Placental pericyte (primary cell): ENCODE measurements around the gene TBC1D3E.

DNA sequence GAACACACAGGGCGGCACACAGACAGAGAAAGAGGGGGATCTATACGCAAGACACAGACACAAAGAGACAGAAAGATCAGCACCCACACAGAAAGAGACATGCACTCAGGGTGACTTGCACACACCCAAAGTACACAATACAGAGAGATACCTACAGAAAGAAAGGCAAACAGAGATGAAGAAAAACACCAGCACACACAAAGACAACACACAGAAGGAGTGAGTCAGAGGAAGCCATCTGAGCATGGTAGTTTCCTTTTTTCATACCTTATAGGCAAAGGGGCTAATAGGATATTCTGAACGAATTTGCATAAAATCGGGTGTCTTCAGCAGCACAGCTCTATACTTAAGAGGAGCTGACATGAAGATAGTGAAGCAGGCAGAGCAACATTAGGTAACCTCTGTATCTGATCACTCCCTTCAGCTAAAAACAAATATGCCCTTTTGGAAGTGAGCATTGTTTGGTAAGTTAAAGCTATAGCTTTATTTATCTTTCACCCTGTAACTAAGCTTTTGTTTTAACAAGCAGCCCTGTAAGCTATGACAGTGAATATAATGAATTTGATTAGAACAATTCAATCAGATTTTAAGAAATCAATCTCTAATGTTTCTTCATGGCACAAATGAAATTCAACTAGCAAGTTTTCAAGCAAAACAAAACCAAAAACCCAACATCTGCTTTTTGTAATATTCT lies 198.7 kb downstream of the AATF start:
- CAGE, long polyA plus RNA: no peak

GRCh38 chr17:37356780-37357233 lies 19.0 kb upstream of the C17orf78 start:
- CAGE, long polyA plus RNA: no peak

- CAGE, long polyA plus RNA: no peak
Observed at GRCh38 chr17:37742698-37743393, 2.0 kb downstream of the HNF1B start.

GRCh38 chr17:37787108-37787589 lies 42.3 kb upstream of the HNF1B start:
- CAGE, long polyA plus RNA: no peak

GRCh38 chr17:38127587-38128063 lies at the start of gene TBC1D3E:
TSS of gene TBC1D3E (plus strand) at chr17:38127951.
- CAGE, long polyA plus RNA: no peak

- CAGE, long polyA plus RNA: no peak
Observed at GRCh38 chr17:38366206-38366405, 14.5 kb downstream of the SOCS7 start.

- CAGE, long polyA plus RNA: no peak
Observed at GRCh38 chr17:38418669-38419561, 9.3 kb upstream of the ARHGAP23 start.

DNA sequence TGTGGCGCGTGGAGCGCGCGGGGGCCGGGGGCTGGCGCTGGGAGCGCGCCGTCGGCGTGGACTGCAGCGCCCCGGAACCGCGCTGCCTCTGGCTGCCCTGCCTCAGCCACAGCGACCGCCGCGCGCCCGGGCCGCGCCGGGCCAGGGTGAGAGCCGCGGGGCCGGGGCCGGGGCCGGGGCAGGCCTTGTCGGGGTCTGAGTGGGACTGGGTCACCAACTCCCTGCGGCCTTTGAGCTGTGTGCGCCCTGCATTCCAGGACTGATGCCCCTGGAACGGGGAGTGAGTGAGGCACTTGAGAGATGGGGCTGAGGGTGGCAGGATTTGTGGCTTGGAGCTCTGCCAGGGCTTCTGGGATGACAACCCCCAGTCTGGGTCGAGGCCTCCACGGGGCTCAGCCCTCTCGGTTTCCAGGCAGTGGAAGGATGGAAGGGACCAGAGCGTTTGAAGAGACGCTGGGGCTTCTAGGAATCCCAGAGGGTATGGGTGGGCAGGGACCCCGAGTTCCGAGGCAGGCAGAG lies 25.8 kb downstream of the ARHGAP23 start:
- CAGE, long polyA plus RNA: no peak

DNA sequence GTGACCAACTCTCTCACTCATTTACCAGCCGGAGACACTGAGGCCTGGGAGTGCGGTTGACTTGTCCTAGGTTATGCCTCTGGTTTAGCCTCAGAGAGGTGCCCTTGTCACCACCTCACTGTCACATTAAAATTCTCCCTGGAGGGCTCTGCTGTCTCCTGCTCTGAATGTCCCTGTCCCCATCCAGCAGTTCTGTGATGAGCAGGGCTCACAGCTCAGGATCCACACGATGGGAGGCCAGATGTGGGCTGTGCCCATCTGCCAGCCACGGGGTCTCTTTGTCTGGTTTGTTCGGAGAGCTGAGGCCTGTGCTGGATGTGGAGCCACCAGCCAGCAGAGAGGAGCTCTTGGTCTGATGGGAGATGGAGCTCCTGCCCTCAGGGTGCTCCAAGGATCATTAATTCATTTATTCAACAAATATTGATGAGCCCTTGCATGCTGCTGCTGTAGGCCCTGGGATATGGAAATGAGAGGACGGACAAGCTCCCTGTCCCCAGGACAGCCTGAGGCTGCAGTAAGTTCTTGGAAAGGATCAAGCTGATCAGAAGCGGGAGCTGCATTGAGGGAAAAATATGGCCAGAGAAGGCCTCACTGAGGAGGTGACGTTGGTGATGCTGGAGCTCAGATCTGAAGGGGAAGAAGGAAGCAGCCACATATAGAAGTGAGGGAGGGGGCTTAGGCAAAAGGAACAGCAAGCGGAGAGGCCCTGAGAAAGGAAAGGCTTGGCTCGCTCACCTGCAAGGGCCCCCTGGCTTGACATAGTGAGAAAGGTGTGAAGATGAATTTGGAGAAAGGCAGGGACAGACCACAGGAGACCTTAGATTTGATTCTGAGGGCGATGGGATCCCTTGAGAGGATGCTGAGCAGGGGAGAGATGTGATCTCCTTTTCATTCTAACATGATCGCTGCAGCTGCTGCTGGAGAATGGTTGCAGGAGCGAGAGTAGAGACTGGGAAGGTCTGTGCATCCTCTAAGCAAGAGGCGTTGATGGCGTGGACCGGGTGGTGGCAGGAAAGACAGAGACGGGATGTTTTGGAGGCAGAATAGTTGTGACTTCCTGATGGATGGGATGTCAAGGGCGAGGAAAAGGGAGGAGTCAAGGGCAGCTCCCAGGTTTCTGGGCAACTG lies 47.4 kb downstream of the ARHGAP23 start:
- CAGE, long polyA plus RNA: no peak

- CAGE, long polyA plus RNA: no peak
Observed at GRCh38 chr17:38511164-38512123, 83.2 kb downstream of the ARHGAP23 start.

DNA sequence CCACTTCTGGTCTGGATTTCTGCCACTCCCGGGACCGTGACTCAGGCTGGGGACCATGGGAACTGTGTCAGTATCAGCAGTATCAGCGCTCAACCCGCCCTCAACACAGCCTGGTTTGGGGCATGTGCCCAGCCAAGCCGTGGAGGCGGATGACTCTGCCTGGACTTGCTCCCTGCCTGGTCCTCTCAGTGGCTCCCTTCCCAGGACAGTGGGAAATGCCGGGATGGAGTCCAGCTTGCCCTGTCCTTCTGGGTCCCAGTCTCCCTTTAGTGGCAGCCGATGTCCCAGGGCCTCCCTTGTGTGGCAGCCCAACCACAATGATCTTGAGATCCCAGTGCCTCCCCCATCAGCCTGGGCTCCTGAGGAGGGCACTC lies 55.0 kb downstream of the SRCIN1 start:
- CAGE, long polyA plus RNA: no peak

DNA sequence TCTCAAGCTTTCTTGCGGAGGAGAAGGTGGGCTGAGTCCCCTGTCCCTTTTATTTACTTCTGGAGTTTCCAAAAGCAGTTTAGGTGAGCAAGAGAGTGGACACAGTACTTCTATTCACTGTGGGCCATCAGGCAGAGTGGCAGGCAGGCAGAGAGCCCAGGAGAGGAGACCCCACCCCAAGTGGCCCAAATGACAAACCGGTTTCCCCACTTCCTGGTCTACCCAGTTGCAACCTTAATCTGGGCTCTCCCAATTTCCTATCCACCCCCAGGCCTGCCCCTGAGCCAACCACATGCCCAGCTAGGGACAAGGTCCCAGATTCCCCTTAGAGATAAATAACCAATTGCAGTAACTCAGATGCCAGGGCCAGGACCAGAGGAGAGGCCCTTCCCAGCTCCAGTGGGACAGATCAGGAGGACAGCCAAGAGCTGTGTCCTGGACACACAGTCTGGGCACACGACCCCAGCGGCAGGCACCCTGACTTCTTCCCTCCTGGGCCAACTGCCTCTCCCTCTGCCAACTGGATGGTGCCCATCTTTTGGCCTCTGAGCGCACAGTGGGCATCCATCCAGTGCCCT lies 1.2 kb upstream of the SRCIN1 start:
- CAGE, long polyA plus RNA: no peak

- CAGE, long polyA plus RNA: no peak
Observed at GRCh38 chr17:38730624-38731317, 630 bp downstream of the CISD3 start.

DNA sequence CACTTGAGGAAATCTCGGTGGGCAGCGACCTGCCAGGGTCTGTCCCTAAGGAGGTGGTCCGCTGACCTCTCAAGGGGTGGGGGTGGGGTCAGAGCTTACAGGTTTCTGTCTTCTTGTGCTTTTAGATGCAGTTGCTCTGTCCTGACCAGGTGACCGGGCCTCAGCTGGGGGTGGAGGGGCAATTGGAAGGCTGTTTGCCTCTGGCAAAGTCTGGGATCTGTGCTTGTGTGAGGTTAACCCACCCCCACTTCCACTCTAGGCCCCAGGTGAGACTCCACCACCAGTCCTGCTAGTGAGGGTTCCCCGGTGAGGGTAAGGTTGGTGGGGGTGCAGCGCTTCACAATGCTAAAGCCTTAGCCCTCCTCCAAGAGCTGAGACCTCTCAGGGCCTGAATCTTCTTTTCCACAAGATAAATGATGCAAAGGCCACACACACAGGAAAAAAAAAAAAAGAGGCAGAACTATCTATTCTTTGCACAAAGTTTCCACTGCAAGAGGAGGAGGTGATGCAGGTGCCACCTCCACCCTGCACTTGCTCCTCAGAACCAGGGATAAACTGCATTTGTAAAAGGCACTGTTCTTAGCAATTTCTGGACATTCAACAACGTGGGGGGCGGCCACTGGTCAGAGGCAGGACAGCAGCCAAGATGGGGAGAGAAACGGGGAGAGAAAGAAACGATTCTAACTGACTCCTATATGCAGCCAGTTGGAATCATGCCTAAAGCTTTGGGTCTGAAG lies 4.1 kb downstream of the CISD3 start:
- CAGE, long polyA plus RNA: no peak

DNA sequence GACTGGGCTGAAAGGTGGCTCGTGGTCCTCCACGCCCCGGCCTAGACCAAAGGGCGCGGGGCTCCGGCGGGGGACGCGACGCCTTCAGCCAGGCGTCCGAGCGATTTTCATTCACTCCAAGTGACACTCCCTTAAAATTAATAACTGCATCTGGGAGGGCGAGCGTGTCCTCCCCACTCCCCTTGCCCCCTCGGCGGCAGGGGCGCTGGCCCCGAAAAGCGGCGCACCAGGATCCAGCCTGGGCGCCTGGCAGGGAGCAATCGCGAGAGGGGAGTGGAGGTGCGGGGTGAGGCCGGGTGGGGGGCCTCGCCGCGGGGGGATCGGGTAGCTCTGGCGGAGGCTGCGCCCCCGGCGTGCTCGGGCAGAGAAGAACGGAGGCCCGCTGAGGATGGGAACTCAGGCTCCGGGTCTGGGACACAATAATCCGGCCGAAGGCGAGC lies 607 bp upstream of the PCGF2 start:
- CAGE, long polyA plus RNA: no peak

DNA sequence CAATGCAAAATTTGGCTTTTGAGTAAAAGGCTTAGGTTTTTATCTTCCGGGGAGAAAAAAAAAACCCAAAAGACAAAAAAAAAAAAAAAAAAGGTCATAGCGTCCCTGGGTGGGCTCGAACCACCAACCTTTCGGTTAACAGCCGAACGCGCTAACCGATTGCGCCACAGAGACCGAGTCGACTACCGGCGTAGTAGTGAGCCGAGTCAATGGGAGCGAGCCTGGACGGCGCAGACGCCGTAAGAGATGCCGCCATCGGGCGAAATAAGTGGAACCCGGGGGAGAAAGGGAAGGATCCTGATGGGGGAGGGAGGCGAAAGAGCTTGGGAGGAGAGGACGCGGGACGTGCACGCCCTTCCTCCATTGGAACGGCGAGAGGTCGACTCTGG lies 866 bp upstream of the PSMB3 start:
- CAGE, long polyA plus RNA: no peak

DNA sequence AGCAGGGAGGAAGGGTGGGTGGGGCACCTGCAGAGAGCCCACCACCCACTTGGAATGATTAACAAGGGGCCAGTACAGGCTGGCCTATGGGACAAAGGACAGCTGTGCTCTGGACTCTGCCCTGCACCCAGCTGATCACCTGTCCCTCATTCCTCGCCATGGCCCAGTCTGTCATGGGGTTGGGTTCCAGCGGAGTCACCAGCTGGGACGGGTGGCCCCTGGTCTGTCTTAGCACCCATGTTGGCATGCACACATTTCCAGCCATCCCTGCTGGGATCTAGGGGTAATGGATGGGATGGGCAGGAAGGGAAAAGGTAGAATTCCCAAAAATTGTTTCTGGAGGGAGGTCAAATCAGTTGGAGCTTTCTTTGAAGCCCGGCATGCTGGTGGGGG lies 15.6 kb downstream of the LASP1 start:
- CAGE, long polyA plus RNA: no peak

GRCh38 chr17:38895684-38895957 lies 25.8 kb downstream of the LASP1 start:
- CAGE, long polyA plus RNA: no peak

- CAGE, long polyA plus RNA: no peak
Observed at GRCh38 chr17:38897006-38897720, 27.3 kb downstream of the LASP1 start.

GRCh38 chr17:39046939-39047393 lies 79.8 kb upstream of the FBXO47 start:
- CAGE, long polyA plus RNA: no peak